Pulmonary lymph node (tissue), 1 donor: ENCODE data around the genes PSMD13 and SCT.

DNA sequence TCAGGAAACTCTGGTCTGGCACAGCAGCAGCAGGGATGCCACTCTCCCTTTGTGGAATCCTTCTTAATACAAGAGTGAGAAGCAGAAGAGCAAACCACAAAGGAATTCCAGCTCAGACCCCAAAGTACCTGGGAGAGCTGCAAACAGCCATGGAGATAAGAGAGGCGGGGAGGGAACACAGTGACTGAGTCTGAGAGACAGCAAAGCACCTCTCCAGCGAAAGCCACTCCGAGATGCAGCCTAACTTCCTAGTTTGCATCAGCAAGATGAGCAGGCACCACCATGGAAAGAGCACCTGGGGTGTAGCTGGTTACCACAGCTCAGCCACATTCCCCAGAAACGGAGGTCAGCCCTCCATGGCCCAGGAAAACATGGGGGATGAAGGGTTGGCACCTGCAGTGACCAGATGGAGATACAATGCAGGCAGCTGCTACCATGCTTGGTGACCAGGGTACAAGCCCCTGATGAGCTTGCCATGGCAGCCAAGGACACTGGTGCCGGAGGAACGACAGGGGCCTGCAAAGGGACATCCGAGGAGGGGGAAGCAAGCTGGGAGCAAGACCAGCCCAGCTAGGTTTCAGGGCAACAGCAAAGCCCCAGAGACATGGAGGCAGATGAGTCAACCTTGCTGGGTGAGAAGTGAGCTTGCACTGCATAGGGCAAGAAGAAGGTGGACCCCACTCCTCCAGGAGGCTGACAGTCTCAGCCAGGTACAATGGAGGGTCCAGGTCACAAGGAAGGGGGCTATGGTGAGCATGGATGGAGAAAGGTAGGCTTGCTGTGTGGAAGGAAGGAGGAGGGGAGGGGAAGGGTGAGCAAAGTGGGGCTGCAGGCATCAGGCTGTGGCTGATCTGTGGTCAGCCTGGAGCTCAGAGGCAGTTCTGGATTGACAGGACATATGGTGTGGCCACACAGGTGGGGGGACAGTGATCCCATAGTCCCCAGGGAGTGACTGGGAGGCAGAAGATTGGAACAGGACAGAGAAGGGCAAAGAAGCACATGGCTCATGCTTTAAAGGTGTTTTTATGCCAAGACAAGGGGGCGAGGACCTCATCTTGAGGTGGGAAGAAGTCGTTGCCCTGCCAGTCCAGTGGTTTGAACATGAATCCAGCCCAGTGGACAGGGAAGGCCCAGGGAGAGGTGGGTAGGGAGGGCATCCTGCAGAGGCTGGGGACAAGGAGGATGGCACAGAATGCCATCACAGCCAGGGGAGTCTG lies 3.6 kb downstream of the BET1L start:
- PRO-cap: no peak

DNA sequence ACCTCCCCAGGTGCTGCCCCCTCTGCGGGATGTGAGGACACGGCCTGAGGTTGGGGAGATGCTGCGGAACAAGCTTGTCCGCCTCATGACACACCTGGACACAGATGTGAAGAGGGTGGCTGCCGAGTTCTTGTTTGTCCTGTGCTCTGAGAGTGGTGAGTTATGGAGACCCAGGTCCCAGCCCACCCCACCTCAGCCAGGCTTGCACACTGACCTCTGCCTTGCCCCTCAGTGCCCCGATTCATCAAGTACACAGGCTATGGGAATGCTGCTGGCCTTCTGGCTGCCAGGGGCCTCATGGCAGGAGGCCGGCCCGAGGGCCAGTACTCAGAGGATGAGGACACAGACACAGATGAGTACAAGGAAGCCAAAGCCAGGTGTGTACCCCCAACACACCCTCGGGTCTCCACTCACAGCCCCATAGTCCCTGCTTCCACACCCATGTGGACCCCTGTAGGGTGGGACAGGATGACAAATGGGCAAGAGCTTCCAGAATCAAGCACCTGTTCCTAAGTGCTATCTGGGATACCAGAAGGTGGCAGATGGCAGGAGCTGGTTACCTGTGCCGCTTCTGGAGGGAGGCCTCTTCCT lies 5.2 kb downstream of the RIC8A start:
- PRO-cap: no peak

- PRO-cap: no peak
Measured at GRCh38 chr11:215418-216358, 8.2 kb downstream of the RIC8A start.

GRCh38 chr11:236705-237157 lies at the start of gene PSMD13:
Gene PSMD13, plus strand, starts transcription at chr11:236976.
- PRO-cap: bidirectional peak, plus-strand start at chr11:236980, minus-strand start at chr11:236926

GRCh38 chr11:277973-278270 lies 285 bp upstream of the NLRP6 start:
- PRO-cap: no peak

- PRO-cap: unidirectional peak, minus-strand start at chr11:282757
Measured at GRCh38 chr11:282393-283346, 4.5 kb downstream of the NLRP6 start.

GRCh38 chr11:324755-325461 lies 4.2 kb upstream of the IFITM3 start:
- PRO-cap: no peak

DNA sequence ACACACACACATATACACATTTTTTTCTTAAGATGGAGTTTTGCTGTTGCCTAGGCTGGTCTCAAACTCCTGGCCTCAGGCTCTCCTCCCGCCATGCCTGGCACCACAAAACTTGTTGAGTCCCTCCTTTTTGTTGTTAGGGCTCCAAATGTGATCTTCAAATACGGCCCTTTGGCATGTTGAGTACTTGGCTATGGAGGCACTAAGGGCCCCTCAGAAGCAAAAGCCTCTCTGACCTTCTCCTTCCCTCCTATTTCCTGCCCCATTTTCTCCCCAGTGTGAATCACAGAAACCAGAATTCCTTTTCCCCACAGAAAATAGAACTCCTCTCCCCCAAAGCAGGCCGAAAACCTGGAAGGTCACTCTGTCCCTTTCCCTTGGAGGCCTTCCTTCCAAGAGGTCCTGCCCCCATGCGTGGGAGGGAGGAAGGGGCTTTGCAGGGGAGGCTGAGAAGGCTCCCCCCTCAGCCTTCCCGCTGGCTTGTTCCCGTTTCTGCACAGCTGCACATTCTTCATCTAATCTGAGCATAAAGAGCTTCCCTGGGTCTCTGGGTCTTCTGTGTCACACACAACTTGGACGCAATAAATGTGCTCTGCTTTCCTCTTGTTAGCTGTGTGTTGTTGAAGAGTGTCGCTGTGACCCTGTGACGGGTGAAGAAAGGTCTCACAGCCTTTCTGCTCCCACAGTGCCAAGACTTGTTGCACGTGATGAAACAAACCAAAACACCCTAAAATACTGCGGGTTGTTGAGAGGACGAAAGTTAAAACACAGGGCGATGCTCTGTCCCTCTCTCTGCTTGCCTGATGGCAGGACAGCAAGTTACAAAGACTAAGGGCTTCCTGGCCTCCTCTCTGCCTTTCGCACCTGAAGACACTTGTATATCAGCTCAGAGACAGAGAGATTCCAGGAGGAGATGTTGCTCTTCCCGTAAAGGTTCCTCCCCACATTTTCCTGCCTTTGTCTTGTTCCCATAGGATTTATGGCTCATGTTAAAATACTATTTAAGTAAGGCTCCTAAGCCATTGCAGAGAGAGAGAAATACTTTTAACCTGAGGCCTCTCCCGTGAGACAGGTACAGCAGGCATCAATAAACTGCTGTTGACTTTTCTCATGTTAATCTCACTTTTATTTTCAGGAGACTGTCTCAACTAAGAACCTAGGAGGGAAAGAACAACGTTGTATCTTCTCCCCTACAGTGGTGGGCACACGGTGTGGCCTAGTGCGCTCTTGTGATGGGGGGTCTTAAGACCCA lies 15.2 kb upstream of the IFITM3 start:
- PRO-cap: no peak

DNA sequence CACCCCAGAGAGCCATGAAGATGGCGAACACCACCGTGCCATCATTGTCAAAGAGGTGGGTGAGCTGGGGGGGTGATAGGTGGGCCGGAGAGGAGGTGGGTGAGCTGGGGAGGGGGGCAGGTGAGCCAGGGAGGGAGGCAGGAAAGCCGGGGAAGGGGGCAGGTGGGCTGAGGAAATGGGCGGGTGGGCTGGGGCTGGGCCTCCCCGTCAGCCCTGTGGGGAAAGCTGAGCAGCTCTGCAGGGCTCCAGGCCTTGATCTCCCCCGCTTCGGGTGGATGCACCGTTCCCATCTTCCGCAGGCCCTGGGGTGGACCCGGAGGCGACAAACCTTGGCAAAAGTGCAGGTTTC lies 12.1 kb downstream of the ANO9 start:
- PRO-cap: no peak

DNA sequence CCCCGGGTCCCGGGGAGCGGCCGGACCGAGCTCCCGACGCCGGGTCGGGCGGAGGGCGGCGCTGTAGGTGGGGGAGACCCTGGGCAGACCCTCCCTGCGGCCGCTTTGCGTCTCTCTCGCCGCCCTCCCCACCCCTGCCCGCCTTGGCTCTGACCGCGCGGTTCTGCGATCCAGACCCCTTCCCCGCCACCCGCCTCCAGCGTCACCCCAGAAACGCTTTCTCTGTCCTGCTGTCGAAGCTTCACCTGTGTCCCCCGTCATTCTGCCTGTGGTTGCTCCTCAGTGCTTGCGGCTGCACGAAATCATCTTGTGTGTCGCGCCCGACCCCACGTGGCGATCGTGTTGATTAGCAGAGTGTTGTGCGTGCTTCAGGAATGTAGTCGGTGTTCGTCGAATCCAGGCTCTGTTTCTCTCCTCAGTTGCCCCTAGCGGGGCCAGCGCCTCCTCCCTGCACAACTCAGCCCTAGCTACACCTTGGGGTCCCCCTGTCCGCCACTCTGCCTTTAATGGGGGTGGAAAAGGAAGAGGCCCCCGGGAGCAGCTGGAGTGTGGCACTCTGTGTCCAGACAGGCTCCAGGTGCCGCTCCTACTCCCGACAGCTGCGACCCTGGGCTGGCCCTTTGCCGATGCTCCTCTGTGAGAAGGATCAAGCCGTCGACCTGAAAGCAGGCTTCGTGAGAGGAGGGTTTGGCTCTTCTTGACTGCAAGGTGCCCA lies 864 bp downstream of the PTDSS2 start:
- PRO-cap: unidirectional peak, minus-strand start at position 268 of the sequence

GRCh38 chr11:496939-497724 lies 9.9 kb downstream of the RNH1 start:
- PRO-cap: no peak

DNA sequence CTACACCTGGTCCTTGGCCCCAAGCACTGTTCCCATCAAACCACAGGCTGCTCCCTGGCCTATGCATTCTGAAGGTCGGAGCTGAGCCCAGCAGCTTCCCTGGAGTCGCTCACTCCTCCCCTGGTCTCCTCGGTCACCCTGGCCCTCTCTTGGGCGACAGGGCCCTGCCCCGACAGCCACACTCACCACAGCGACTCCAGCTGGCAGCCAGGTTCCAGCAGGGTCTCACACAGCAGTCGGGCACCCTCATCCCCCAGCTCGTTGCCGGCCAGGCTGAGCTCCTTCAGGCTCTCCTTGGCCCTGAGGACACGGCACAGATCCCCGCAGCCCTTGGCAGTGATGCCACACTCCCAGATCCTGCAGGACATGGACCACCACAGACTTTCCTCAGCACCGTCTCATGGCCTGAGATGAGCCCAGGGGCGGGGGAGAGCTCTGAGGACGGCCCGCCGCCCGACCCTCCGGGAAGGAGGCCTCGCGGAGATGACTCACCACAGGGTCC lies 8.7 kb downstream of the RNH1 start:
- PRO-cap: no peak

- PRO-cap: no peak
Measured at GRCh38 chr11:514597-515011, 7.6 kb upstream of the RNH1 start.

DNA sequence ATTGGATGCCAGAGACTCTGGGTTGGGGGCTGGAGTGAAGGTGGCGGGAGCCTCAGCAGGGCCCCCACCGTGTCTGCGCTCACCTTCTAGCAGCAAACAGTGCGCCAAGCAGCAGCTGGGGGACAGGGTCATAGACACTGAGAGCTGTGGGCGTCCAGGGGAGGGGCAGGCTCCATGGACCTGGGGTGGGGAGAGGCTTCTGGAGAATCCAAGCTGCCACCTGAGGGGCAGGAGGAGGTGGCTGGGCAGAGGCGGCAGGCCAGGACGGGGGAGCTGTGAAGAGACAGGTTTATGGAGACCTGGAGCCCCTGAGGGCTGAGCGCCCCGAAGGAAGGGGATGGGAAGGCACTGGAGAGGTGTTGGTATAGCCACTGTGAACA lies 8.0 kb downstream of the PHRF1 start:
- PRO-cap: no peak

DNA sequence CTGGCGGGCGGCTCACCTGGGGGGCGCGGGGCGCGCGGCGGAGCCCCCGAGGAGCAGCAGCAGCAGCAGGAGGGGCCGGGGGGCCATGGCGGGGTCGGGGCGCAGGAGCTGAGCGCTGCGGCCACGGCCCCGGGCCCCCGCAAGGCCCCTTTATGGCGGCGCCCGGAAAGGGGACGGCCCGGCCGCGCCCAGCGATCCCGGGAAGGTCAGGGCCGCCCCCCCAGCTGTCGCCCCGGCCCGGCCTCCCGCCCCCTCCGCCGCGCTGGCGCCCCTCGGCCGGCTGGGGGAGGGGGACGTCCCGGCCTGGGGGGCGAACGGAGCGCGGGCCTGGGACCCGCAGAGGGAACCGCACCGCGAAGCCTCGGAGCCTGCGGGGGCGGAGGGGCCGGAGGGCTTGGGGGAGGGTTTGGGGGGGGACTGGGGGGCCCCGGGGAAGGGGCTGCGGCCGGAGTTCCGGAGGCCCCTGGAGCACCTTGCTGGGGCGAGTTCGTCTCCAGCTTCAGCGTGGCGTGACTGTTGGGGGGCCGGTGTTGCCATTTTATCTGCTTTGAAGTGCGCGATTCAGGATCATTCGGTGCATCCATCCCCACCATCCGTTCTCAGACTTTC lies at the start of gene SCT:
Gene SCT, minus strand, starts transcription at position 125 of the 609 bp plus-strand sequence.
- PRO-cap: no peak

- PRO-cap: no peak
Measured at GRCh38 chr11:727758-728801, 19.2 kb upstream of the TALDO1 start.

DNA sequence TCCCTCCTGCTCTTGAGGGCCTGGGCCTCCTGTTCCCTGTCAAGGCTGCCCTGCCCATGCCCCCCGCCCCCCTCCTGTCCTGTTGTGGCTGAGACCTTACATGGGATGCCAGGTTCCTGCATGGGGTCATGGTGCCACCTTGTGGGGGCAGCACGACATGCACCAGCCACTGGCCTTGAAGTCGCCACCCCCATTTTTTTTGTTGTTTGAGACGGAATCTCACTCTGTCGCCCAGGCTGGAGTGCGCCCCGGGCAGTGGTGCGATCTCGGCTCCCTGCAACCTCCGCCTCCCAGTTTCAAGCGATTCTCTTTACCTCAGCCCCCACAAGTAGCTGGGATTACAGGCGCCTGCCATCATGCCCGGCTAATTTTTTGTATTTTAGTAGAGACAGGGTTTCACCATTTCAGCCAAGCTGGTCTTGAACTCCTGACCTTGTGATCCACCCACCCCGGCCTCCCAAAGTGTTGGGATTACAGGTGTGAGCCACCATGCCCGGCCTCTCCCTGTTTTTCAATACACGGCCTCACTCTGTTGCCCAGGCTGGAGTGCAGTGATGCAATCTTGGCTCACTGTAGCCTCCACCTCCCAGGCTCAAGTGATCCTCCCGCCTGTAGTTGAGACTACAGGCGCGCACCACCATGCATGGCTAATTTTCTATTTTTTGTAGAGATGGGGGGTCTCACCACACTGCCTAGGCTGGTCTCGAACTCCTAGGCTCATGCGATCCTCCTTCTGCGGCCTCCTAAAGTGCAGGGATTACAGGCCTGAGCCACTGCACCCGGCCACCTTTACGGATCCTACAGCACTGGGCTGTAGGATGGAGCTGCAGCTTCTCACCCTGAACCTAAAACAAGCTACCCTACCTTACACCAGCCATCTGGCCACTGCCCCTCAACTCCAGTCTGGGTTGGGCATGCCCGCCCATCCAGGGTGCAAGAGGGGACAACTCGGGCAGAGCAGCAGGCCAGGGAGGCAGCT lies 11.7 kb downstream of the GATD1 start:
- PRO-cap: no peak

GRCh38 chr11:840809-841408 lies 1.4 kb downstream of the POLR2L start:
- PRO-cap: no peak

DNA sequence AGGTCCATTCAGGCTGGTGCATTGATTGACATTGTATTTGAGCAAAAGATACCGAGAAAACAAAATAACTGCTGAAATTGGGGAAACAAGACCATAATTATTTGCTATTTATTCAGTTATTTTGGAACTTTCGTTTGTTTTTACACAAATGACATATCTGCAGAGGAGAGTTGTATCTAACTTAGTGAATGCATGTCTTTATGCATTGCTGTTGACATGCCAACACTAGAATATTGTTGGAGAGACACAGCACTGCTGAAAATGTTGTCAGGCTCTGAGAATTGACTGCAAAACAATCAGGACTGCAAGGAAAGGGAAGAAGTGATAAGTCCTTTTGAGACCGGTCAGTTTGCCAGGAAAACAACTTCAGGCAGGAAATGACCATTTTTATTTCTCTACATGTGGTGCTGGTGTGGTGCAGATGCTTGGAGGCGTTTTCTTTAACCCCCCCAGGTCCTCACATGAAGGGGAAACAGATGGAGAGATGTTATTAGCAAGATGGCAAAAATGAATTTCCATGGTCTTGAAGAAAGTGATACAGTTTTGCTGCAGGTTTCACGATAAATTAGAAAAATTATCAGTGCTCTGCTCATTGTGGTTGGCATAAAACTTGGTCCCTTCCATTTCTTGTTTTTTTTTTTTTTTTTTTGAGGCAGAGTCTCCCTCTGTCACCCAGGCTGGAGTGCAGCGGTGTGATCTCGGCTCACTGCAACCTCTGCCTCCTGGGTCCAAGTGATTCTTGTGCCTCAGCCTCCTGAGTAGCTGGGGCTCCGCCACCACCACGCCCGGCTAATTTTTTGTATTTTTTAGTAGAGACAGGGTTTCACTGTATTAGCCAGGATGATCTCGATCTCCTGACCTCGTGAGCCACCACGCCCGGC lies 5.7 kb downstream of the AP2A2 start:
- PRO-cap: no peak

DNA sequence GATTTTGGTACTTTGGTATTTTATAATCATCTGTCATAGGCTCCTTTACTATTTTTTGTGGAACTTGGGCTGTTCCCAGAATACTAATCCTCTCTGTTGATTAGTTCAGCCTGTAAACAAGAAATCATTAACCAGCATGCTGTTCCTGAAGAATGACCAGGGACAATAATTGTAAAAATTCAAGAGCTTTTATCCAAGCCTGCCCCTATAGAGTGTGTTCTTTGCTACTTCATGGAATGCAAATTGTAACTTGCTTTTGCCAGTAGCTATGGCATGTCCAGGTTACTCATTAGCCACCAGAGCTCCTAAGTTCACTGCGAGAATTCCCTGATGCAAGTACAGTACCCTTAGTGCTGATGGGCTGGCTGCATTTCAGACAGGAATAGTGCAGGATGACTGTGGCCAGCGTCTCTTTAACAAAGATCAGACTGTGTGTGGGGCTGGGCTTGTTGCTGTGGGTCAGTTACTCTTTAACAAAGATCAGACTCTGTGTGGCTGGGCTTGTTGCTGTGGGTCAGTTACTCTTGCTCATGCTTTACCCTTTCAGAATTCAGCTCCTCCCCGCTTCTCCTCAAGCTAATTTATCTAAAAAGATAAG lies 26.7 kb downstream of the AP2A2 start:
- PRO-cap: no peak